ENCODE data around the gene B3GALT5.

GRCh38 chr21:38992338-38993348 lies 186.9 kb downstream of the ETS2 start:
- PRO-cap = no peak

GRCh38 chr21:39006578-39007378 lies 176.5 kb downstream of the PSMG1 start:
- PRO-cap = no peak

- PRO-cap = no peak
These were observed 172.5 kb downstream of the PSMG1 start for GRCh38 chr21:39010501-39011444.

GRCh38 chr21:39040483-39040959 lies 142.7 kb downstream of the PSMG1 start:
- PRO-cap = no peak

DNA sequence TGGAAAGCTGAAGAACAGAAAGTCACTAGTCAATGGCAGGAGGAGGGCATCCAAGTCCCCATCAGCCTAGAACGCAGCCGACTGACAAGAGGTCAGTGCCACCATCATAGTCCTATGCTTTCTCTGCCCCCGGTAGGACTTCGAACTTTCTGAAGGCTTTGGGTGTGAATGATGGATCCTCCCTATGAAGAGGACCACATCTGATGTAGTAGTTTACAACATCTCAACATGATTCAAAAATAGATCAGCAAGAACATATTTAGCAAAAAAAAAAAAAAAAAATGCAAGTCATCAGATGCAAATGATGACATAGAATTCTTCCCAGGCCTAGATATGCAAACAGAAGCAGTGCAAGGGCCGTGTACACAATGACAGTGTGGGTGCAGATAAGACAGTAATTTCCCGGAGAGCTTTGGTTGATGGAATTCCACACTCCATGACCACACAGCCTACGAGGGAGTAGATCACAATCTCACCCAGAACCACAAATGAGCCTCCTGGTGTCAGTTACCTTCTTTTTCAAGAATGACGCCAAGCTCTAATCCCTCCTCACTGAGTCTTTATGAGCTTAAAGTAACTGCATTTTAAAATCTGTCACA lies 88.3 kb downstream of the PSMG1 start:
- PRO-cap = no peak

DNA sequence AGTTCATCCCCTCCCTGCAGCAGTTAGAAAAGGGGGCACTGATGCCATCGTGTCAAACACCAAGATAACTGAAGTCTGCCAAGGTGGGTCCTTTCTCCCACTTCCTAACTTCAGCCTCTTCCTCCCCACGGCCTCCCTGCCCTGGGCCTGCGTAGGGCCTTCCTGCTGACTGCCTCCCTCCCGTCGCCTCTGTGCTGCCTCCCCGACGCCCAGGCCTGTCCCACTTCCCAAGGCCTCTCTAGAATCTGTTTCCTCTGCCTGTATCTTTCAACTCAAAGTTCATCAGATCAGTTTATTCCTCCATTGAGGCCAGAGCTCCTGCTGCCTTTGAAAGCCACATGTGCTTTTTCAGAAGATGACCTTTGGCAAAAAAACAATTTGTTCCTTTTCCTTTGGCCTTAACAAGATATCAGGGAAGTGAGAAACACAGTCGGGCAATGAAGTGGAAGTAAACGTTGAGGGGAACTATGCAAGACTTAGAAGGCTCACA lies 86.0 kb downstream of the PSMG1 start:
- PRO-cap = no peak

- PRO-cap = no peak
These were observed 41.5 kb downstream of the PSMG1 start for GRCh38 chr21:39141714-39142088.

DNA sequence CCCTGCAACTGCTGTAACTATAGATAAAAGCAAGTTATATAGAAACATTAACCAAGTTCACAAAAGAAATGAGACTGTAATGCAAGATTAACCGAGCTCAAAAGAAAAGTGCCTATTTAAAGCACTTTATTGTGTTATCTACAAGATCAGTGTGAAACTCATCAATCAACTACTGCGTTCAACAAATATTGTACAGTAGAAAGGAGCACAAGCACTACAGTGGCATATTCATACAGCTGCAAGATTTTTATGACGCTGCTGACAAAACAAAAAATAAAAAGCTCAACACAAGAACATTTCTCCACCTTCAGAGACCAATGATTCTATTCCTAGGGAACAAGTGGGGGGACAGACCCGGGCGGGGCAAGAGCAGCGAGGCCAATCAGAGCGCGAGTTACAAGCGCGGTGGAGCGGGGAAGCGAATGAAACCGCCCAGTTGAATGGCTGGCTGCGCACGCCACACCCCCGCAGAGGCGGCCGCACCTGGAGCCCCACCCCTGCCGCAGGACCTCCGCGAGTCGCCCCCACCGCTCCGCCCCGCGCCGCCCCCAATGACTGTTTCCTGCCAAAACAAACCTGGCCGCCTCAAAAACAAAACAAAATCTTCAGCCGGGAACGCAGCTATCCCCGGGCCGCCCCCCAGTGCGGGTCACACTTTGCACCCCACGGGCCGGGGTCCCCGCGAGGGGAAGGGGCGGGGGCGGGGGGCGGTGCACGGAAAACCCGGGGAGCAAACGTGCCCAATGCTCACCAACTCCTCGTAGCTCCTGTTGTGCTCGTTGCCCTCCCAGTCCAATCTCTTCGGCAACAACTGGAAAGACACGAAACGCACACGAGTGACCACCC lies 1.1 kb downstream of the BRWD1 start:
- PRO-cap = bidirectional peak, plus-strand start at position 594 of the sequence, minus-strand start at position 538 of the sequence; bidirectional peak, plus-strand start outside the sequence, minus-strand start at position 772 of the sequence

- PRO-cap = bidirectional peak, plus-strand start at chr21:39349445, minus-strand start at chr21:39349054; unidirectional peak, plus-strand start at chr21:39349539; bidirectional peak, plus-strand start at chr21:39349735, minus-strand start at chr21:39349626
These were observed 459 bp upstream of the HMGN1 start for GRCh38 chr21:39349268-39349826.

- PRO-cap = no peak
These were observed 8.4 kb downstream of the GET1 start for GRCh38 chr21:39388549-39388883.

DNA sequence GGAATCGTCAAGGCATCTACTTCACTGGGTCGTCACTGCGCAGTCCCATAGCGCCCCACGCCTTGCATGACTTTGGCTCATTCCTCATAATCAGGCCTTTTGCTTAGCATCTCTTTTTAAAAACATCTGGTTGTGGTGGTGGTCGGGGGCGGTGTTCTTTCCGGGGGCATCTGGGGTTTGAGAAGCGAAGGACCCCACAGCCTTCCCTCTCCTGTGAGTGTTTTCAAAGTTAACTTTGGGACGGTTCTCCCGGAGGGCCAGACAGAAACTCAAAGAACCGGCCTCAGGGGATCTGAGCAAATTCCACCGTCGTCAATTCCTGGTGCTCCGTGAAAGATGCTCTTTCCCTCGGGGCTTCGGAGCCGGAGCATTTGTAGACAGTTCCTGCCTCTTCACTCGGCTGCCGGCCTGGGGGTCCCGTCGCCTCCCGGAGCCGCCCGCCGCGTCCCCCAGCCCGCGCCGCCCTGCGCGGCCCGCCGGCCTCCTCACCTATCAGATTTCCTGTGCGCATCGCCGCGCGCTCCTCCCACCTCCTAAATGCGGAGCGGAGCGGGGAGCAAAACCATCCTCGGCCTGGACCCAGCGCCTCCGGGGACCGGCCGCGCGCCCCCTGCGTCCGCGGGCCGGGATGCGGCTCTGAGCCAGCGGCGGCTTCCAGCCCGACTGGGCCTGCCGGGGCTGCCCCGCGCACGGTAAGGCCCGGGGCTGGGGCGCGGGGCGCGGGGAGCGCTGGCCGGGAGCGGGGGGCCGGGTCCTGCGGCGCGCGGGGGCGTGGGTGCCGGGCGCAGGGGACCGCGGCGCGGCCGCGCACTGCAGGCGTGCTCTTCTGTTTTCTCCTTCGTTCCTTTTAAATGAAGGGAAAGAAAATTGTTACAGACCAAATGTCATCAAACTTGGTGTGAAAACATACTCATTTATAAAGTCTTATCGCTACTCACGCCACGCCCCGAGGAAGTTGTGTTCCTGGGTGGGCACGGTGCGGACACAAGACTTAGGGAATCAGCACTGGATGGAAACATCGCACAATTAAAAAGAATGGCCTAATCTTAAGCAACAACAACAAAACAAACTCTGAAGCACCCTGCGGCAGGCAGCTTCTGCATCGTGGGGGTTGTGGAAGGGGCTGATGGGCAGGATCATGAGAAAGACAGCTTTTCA lies at the start of gene B3GALT5:
Gene B3GALT5, plus strand, starts transcription at position 565 of the 1,158 bp plus-strand sequence.
- PRO-cap = no peak

DNA sequence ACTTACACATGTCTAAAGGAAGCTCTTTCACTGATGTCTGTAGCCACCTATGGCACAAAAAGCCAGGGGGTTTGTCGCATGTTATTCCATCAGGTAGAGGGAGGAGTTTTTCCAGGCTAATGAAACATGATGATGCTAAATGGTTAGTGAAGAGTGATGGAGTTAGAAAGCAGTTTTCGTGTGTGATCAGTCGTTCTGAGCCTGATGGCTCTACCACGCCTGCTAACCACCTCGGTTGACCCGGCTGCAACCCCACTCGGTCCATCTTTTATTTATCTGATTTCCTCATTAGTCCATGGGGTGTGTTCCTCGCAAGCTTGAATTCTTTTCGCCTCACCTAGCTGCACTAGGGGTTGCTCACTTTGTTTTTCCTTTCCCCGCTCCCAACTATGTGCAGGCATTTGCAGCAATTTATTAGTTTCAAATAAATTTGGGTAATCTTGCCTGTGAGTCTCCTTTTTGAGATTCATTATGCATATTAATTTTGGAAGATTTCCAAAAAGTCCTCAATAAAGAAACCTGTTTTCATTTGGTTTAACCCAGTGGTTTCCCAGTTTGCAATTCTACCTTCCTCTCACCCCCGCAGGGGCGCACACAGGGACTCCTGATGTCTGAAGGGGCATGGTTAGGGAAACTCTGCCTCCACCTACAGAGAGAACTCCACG lies 12.5 kb downstream of the B3GALT5 start:
- PRO-cap = bidirectional peak, plus-strand start at position 365 of the sequence, minus-strand start at position 197 of the sequence

GRCh38 chr21:39643940-39644445 lies 31.3 kb downstream of the B3GALT5 start:
- PRO-cap = no peak

GRCh38 chr21:40049148-40049703 lies 182.0 kb downstream of the PCP4 start:
- PRO-cap = no peak

GRCh38 chr21:40052857-40053478 lies 185.7 kb downstream of the PCP4 start:
- PRO-cap = no peak

- PRO-cap = no peak
These were observed 46.7 kb downstream of the BACE2 start for GRCh38 chr21:41214457-41215208.

DNA sequence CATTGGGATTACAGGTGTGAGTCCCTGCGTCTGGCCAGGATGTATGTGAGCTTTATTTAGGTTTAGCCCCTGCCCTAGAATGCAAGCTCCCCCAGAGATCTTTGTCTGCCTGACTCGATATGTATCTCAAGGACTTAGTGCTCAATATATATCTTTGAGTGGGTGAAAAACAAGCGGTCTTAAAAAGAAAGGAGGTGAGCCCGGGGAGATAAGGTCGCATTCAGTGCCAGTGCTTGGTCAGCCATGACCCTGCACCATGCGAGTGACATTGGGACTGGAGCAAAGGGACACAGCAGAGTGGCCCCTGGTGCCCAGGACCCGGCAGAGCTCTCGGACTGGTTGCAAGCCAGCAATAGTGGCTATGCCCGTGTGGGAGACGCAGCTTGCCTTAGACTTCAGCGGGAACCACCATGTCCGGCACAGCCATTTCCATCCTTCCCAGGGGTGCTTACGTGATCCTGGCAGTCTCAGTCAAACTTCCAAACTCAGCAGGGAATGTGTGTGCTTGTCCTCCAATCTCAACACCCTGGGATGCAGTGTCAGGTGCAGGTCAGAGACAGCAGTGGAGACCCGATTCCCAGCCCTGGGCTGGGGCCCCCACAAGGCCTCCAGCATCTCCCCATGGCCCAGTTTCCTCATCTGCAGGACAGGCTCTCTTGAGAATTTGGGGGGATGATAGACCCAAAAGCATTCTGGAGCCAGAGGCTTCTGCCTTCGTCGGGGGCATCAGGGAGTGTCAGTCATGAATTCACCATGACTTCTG lies 1.7 kb downstream of the MX2 start:
- PRO-cap = no peak

DNA sequence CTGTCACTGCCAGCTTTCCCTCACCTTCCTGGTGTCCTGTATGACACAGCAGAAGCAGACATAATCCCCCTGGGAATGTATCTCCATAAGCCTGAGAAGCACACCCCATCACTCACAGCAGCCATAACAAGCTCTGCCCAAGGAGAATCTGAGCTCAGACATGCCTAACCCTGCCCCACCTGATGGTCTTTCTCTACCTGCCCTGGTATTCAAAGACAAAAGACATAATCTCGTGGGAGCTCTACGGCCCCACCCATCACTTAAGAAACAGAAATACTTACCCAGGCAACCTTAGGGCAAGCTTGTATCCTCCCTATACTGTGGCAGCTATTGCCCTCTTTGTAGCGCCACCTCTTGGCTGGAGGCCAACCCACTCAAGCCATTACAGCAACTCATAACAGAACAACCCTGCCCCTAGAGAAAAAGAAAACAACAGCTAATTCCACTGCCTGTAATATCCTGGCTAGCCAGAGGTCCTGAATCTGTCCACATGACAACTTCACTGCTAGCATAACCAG lies 14.8 kb upstream of the MX1 start:
- PRO-cap = no peak

DNA sequence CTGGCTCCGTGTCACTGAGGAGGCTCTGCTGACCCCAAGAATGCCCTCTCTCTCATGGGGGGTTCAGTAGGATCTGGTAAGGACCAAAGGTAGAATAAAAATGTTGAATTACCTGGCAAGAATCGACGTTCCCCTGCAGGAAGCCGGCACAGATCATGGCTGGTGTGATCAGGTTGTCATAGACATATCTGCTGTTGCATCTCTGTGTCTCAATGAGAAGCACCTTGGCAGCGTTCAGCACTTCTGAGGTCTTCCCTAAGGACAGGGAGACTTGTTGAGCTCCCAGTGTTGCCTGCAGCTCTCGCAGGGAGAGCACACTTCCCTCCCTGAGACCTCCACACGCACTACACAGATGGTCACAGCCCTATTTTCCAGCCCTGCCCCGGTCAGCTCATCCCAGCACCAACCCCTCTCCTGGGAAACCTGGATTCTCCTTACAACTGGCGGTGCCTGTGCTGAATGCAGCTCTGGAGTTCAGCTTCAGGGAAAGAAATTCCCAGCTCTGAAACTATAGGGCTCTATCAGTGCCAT lies 39.6 kb downstream of the TMPRSS2 start:
- PRO-cap = no peak

- PRO-cap = no peak
These were observed 52.2 kb upstream of the TMPRSS2 start for GRCh38 chr21:41559979-41560730.